AG08470 (cell line): ENCODE results near the genes ARFGEF2 and ZNFX1.

DNA sequence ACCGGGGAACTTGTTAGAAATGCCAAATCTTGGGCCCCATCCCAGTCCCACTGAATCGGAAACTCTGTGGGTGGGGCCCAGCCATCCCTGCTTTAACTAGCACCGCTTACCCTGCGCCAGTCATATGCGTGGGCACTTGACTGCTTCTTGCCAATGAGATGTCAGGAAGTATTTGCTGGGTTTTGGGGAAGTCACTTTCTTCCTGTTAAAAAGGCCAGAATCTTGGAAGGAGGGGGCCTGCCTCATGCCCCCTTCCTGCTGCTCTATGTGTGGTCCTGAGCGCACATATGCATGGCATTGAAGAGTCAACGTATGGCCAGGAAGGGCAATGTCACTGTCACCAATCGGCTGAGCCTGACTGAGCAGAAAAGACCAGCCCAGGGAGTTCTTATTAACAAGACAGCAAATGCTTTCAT, 11.8 kb upstream of the SULF2 start:
- RRBS, result no CpG with 5 or more reads among the region's 8 CpGs

- RRBS, result no CpG with 5 or more reads among the region's 5 CpGs
Measured at GRCh38 chr20:47912117-47912477, 126.8 kb upstream of the SULF2 start.

- RRBS, result no CpG with 5 or more reads among the region's 29 CpGs
Measured at GRCh38 chr20:47973370-47974059, 188.2 kb upstream of the SULF2 start.

DNA sequence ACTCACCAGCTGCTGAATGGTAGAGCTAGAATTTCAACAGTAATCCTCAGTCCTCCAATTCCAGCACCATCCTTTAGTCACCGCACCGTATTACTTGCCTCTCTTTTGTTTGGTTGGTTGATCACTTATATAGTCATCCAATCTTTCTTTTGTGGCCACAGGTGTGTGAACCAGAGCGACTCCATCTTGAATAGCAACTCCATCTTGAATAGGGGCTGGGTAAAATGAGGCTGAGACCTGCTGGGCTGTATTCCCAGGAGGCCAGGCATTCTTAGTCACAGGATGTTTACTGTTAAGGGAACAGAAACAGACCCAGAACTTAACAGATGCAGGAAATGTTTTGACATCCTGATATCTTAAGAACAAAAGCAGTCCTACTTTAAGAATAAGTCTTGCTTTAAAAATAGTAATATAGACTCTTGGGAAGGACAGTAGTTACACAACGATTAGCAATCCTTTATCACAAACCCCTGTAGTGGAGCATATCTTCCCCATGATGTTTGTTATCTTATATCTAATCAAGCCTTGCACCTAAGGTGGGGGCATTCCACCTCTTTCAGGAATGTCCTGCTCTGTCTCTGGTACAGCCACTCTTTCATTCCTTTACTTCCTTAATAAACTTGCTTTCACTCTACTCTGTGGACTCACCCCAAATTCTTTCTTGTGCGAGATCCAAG, 493.6 kb upstream of the SULF2 start:
- RRBS, result no CpG with 5 or more reads among the region's 5 CpGs

DNA sequence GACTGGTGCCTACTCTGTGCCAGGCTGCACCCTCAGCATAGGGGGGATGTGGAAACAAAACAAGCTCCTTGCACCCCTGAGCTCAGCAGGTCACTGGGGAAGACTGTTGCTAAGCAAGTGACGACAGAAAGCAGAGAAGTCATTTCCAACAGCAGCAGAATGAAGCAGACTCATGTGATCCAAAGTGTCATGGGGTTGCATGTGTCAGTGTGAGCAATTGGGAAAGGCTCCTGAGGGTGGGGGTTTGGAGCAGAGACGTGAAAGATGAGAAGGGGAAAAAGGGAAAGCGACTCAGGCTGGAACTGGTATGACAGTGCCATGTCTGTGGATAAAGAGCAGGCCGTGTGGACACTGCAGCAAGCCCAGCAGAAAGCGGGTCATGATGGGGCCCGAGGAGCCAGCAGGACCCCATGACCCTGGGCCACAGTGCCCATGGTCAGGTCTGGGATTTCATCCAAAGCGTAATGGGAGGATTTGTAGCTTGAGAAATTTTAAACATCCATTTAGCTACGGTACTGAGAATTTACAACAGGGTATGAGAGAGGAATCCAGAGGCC, 363.8 kb downstream of the PREX1 start:
- RRBS, result no CpG with 5 or more reads among the region's 8 CpGs

DNA sequence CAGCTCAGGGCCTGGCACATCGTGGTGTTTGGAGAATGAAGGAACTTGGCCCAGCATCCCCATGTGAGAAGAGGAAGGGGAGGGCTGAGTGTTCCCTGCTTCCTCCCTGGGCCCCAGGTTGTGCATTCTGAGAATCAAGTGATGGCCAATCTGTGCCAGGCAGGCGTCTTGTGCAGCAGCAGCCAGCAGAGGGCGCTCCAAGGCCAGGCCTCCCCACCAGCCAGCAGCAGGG, 192.1 kb downstream of the PREX1 start:
- RRBS, result no CpG with 5 or more reads among the region's 3 CpGs

- RRBS, result no CpG with 5 or more reads among the region's 9 CpGs
Measured at GRCh38 chr20:48648432-48648999, 179.3 kb downstream of the PREX1 start.

DNA sequence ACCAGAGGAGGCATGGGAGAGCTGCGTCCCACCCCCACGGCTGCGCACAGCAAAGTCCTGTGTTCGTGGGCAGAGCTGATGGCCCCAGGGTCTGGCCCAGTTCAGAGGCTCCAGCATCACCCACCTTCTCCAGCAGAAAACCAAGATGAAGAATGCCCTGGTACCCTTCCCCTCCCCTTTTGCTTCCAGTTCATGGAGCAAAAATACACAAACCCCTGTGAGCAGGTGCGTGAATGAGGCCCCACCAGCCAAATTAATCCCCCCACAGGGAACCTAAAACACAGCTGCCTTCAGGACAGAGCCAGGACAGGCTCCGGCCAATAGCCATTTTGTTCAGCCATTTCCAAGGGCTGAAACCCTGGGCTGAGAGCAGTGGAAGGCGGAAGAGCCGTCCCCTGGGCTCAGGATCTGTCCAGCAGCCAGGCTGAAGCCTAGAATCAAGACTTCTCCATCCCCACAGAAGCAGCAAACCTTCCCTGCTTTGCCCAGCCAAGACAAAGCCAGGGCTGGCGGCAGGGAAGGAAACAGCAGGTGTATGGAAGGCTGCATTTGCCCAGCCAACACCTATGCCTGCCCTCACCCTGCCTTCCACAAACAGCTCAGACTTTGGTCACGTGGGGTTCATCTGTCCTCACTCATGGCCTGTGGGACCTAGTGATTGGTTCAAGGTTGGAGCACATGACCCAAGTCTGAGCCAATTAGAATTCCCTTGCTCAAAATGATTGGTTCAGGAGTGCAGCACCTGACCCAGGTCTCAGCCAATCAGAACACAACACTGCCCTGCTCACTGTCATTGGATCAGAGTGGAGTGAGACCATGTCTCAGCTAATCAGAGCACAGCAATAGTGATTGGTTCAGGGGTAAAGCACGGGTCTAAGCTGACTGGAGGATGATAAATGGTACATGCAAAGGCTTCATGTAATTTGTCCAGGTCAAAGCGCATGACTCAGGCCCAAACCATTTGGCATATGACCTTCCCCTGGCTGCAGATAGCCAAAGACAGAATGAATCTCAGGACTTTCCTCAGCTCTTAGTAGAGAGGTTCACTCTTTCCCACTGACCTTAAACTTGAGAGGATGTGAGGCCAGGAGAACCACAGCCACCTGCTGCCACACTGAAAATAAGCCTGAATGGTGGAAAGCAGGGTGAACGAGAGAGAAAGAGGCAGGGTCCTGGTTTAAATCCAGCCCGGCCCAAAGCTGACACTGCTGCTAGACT, 102.4 kb downstream of the PREX1 start:
- RRBS, result no CpG with 5 or more reads among the region's 14 CpGs

DNA sequence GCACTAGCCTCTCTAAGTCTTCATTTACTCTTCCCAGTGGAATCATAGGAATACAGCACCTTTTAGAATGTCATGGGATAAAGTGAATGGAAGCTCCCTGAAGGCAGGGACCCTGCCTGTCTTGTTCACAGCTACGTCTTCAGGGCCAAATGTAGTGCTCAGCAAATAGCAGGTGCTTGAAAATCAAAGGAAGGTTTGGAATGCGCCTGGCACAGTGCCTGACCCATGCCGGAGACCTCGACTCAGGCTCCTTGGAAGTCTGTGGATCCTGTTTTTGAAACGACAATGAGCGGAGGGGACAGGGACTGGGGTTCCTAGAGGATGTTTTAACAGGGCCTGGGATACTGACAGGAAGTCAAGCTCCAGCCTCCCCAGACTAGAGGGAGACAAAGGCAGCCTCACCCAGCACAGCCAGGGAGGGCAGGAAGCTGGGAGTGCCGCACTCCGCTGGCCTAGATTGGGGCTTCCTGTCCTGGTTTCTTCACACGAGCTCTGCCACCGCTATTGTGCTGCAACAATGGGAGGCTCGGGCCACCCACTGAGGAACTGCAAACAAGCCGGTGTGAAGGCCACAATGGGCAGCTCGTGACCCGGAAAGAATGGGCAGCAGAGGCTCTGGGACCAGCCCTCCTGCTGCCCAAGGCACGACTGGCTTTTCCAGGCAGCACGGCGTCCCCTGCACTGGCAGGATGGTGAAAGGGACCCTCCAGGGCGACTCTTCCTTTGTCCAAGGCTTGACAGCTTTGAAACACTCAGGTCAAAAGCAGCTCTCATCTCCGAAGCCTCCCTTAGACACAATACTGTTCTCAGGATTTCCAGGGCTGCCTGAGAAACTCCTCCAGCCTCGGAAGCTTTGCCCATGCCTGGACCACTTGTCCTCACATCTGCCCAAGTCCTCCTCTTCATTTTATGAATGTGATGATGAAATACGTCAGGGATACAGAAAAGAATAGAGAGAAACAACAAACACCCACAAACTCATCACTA, 76.6 kb downstream of the PREX1 start:
- RRBS, result no CpG with 5 or more reads among the region's 21 CpGs

- RRBS, result no CpG with 5 or more reads among the region's 16 CpGs
Measured at GRCh38 chr20:48763006-48763926, 64.5 kb downstream of the PREX1 start.

DNA sequence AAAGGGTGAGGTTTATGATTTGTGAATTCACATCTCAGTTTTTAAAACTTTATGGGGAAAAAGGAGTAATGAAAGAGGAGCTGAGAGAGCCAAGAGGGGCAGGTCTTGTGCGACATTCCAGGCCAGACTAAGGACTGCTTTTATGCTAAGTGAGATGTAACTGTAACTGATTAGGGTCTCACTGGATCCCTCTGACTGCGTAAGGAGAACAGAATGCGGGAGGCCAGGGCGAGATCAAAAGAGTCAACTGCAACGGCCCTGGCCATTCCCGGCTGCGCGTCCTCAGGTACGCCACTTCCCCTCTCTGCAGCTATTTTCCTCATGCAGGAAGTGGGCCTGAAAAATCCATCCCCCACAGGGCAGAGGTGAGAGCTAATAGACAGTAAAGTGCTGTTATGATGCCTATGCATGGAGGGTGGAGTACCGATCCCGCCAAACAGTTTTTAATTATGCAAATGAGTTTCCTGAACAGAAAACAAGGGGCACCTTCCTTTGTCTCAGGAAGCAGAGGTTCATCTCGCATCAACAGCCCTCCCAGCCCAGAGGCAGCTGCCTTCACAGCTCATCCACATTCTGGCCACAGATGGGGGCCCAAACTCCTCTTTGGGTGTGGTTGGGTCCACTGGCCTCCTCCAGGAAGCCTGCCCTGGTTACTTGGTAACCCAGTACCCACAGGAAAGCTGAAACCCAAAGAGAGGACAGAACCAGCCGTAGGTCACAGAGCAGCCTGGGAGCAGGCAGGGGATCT, 9.3 kb downstream of the PREX1 start:
- RRBS, result no CpG with 5 or more reads among the region's 13 CpGs

GRCh38 chr20:48857942-48858758, 30.4 kb upstream of the PREX1 start:
- RRBS, result no CpG with 5 or more reads among the region's 11 CpGs

DNA sequence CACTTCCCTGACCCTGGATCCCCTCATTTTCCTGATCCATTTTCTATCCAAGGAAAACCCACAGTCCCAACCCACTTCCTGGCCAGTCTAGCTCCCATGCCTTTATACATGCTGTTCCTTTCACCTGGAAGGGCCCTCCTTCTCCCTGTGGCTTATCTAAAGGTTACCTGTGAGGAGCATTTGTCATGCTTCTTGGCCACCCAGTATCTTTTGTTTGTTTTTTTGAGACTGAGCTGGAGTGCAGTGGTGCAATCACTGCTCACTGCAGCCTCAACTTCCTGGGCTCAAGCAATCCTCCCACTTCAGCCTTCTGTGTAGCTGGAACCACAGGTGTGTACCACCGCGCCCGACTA, 10.4 kb upstream of the ARFGEF2 start:
- RRBS, result no CpG with 5 or more reads among the region's 3 CpGs

- RRBS, result 1% methylated on average over 7 of the region's 70 CpGs
Measured at GRCh38 chr20:48921105-48921854, at the start of gene ARFGEF2. TSS of gene ARFGEF2 (plus strand) at chr20:48921711.

DNA sequence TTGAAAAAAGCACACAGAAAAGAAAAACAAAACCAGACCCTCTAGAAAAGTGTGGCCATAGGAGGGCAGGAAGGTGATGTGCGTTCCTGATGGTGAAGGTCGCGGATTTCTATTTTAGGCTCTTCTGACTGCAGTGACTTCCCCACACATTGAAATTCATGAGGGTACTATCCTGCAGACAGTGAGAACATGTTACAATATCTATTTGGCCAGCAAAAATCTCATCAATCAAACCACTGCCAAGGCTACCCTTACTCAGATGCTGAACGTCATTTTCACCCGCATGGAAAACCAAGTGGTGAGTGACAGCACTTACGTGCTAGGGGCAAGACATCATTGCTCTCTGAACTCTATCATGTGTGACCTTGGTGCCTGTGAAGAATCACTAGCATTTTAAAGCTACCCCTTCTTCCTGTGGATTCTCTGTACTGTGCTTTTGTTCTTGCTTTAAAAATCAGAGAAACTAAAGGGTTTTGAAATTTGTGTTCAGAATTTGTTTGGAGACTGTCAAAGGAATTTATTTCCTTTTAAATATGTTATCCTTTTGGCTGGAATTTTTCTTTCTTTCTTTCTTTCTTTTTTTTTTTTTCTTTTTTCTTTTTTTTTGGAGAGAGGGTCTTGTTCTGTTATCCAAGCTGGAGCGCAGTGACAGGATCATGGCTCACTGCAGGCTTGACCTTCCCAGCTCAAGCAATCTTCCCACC, 31.2 kb downstream of the ARFGEF2 start:
- RRBS, result no CpG with 5 or more reads among the region's 7 CpGs

GRCh38 chr20:48975863-48976316, 54.4 kb downstream of the ARFGEF2 start:
- RRBS, result no CpG with 5 or more reads among the region's 10 CpGs

DNA sequence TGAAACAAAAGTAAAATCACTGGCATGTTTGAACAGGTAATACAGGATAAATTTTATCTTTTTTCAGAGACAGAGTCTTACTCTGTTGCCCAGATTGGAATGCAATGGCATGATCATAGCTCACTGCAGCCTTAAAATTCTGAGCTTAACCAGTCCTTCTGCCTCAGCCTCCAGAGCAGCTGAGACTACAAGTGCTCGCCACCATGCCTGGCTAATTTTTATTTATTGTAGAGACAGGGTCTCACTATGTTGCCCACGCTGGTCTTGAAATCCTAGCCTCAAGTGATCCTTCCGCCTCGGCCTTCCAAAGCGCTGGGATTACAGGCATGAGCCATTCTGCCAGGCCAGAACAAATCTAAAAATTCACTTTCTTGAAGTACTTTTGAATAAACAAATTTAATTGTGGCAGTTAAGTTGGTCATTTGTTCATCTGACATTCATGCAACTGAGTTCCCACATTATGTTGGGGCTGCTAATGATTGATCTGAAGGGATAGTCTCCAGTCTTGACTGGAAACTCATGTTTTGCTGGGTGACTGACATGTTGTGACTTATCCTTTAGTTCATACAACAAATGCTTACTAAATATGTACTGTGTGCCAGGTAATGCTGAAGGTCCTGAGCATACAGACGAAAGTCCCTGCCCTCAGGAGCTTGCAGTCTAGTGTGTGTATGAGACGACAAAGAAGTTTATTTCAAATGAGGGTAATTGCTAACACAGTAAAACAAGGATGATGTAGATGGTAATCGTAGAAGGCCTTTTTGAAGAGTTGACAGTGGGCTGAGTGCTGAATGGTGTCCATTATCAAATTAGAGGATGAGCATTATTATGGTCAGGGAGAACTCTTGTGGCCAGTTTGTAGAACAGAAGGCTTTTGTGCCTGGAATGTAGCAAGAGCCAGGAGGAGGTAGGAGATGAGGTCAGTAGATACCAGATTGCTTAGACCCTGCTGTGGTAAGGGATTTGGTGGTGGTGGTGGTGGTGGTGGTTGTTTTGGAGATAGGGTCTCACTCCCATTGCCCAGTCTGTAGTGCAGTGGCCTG, 5.9 kb downstream of the CSE1L start:
- RRBS, result no CpG with 5 or more reads among the region's 8 CpGs

GRCh38 chr20:49114153-49114852, 68.2 kb downstream of the CSE1L start:
- RRBS, result 89% methylated on average over 2 of the region's 15 CpGs

- RRBS, result 2% methylated on average over 48 of the region's 78 CpGs
Measured at GRCh38 chr20:49277837-49278535, at the start of gene ZNFX1. TSS of gene ZNFX1 (minus strand) at chr20:49278057.

- RRBS, result no CpG with 5 or more reads among the region's 46 CpGs
Measured at GRCh38 chr20:49278536-49279414, 918 bp upstream of the ZNFX1 start.